Thoracic aorta endothelial cell (primary cell): ENCODE data around the genes PBX1 and LRRC52.

DNA sequence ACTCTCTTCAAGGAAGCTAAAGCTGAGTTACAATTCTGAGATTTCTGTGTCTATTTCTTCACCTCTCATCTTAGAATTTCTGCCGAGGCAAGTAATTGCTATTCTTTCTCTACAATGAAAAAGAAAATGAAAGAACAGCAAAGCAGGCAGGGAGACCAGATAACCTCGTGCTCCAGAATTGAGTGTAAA is 5.6 kb upstream of the DDR2 start:
- CAGE, long polyA plus RNA: no peak

GRCh38 chr1:164558983-164560147 is at the start of gene PBX1:
PBX1 (plus strand) TSS chr1:164559184.
- CAGE, long polyA plus RNA: no peak

GRCh38 chr1:164610518-164610962 is 51.6 kb downstream of the PBX1 start:
- CAGE, long polyA plus RNA: no peak

DNA sequence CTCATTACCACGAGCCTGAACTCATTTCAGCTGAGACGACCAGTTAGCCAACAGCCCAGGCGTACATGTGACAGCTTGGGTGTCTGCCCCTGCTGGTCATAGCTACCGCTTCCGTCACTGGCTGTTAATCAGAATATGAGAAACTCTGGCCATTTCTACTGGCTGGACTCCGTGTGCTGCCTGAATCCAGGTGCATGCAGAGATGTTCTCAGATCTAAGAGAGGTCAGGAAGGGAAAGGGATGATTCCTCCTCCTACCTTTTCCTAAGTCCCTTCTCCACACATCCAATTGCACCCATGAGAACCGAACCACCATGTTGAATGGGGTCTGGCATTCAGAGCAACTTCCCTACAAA is 144.5 kb downstream of the PBX1 start:
- CAGE, long polyA plus RNA: no peak

DNA sequence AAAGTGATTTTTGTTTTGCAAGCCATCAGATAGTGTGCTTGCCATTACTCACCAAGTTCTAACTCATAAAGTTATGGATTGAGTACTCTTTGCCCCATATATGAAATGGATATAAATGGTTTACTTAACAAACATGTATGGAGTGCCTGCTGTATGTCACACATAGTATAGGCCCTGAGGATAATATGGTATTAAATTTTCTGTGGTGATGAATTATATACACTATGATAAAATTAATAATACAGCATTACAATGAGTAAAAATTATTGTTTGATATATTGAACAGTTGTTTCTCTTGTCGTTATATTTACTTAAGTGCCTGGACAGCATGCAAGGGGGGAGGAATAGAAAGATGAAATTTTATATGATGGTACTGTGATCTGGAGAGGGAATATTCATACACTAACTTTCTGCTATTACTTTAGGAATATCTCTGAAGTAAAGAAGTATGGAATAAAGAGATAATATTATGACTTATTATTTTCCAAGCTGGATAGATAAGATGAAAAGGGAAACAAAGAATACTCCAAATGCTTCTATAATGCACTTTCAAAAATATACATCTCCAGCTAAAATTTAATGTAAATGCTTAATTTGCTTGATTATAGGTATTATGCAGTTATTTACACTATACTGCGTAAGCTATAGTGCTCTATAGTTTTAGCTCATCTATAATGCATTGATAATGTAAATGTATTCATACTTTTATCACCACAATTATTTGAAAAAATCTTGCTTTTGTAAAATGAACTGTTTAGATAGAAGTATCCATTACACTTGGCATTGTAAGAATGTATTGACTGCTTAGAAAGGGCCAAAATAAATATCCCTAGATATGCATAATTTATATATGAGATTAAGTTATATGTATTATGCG is 175.7 kb downstream of the PBX1 start:
- CAGE, long polyA plus RNA: no peak

DNA sequence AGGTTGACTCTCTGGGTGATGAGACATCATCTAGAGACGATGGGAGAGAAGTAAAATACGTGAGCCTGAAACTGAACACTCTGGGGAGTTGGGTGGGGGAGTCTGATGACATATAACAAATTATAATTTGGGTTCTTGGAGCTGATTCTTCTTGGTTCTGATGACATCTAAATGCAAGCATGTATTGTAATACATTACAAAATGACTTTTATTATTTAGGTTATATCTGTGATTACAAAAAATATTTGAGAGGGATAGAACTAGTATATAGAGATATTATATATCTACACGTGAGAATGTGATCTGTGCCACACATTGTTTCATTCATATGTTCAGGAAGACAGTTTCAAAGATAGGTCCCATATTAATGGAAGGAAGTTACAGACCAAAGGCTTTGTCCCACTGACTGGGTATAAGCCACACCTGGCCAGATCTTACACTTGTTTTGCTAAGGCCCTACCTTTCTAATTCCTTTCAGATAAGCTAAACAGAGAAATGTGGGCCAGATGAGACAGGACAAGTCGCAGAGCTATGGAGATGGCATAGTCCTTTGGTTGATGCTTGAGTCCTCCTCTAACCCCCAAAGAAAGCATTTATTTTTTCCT is 259.0 kb downstream of the PBX1 start:
- CAGE, long polyA plus RNA: no peak

GRCh38 chr1:165436901-165437272 is 8.0 kb downstream of the RXRG start:
- CAGE, long polyA plus RNA: no peak

GRCh38 chr1:165543713-165544536 is at the start of gene LRRC52:
LRRC52 (plus strand) TSS chr1:165544000.
- CAGE, long polyA plus RNA: no peak

DNA sequence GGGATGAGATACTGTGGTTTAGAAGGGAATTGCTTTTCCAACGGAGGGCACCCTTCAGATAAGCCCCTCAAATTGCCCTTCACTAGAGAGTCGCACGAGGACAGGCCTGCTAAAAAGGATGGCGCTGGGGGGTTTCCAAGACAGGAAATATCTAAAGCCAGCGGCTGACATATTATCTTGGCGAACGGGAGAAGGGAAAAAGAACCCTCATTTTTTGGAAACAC is 527 bp upstream of the UCK2 start:
- CAGE, long polyA plus RNA: no peak

DNA sequence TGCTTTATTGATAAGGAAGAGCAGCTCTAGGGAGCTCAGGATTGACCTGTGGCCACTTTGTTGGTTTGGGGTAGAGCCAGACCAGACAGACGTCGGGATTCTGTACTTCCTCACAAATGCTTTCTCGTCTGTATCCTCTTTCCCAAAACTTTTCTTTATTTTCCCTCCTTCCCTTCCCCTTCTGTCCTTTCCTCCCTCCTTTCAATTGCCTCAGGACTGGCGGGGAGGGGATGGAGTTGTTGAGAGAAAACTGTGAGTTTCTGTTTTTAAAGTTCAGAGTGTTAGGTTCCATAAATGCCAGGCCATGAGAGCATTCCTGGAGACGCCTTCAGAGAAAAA is 68.1 kb downstream of the UCK2 start:
- CAGE, long polyA plus RNA: no peak

DNA sequence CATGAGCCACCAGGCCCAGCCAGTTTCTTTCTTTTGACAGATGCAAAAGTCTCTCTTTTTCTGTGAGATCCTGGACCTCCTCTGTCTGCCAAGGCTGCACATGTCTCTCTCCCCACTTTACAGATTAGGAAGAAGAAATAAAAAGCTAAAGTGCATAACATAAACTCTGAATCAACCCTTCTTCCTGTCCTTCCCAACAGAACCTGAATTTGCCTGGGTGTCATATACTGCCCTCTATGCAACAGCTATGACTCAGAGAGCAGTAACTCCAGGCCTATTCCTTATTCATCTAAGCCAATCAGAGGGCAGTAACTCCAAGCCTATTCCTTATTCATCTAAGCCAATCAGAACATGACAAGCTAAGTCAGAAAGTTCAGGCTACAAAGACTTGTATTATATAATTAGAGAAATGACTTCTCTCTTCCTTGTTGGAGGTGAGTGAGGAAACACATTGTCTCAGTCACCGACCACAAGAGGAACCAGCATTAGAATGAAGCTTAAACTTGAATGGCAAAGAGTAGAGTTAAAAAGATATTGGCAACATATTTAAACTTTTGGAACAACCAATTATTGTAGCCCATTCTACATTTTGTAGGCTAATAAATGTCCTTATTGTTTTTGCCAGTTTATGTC is 26.2 kb upstream of the TADA1 start:
- CAGE, long polyA plus RNA: no peak

- CAGE, long polyA plus RNA: no peak
These were observed 6.8 kb downstream of the GPA33 start for GRCh38 chr1:167083290-167083904.

DNA sequence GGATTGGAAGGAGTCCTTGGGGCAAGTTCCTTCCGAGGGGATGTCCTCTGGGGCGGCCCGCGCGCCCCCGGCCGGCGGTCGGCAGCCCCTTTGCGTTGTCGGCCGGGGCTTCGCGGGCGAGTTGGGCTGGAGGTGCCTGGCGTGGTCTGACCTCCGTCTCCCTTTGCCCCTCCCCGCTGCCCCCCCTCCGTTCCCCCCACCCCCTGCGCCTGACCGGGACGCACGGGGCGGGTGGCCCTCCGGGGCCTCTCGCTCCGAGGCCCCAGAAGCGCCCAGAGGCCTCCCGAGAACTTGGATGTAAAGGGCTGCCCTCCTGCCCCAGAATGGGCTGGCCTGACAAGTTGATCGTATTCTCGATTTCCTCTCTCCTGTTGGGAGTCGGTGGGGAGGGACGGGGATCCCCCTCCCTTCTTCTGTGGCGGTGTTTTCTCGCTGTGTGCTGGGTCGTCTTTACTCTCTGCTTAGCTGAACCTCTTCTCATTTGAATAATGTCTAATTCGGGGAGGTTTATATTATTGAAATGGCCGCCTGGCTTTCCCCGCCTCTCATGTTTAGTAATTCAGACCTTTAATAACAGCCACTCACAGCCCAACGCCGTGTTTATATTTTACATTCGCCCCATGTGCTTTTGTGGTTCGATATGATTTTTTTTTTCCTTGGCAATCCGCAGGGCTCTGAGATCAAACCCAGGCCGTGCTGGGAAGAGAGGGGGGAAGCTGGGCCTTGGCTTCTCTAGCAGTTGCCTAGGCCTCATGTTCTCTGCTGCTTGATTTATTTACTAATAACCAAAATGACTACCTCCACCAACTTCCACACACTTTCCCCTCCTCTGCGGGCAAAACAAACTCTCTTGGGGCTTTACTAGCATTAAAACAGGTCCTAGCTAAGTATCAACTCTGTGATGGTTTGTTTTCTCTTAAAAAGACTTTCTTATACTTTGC is 1.4 kb downstream of the POU2F1 start:
- CAGE, long polyA plus RNA: no peak

GRCh38 chr1:167249061-167249978 is 28.6 kb downstream of the POU2F1 start:
- CAGE, long polyA plus RNA: no peak

- CAGE, long polyA plus RNA: no peak
These were observed 34.6 kb downstream of the POU2F1 start for GRCh38 chr1:167255075-167255832.

- CAGE, long polyA plus RNA: no peak
These were observed 40.5 kb downstream of the POU2F1 start for GRCh38 chr1:167261144-167261547.

DNA sequence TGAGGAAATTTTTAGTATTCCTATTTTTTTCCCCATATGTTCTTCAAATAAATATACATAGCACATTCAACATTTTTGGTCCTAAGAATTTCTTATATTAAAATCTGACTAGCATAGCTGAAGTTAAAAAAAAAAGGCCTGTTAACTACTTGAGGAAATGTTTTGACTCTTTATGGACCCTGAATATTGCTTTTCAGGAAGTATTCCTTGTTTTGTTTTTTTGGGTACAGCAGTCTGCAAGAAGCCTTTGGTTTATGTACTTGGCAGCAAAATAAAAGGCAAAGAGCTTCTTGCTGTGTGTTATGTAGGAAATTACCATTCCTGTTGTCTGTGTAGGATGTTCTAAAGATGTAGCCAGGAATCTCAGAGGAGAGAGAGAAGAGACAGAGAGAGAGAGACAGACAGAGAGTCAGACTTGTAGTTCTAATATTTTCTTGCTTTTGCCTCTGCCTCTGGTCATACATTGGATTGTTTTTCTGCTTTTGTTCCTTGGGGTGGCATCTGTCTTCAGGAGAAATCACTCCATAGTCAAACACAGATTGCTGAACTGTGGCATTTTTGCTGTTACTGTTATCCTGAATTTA is 49.6 kb downstream of the POU2F1 start:
- CAGE, long polyA plus RNA: no peak

DNA sequence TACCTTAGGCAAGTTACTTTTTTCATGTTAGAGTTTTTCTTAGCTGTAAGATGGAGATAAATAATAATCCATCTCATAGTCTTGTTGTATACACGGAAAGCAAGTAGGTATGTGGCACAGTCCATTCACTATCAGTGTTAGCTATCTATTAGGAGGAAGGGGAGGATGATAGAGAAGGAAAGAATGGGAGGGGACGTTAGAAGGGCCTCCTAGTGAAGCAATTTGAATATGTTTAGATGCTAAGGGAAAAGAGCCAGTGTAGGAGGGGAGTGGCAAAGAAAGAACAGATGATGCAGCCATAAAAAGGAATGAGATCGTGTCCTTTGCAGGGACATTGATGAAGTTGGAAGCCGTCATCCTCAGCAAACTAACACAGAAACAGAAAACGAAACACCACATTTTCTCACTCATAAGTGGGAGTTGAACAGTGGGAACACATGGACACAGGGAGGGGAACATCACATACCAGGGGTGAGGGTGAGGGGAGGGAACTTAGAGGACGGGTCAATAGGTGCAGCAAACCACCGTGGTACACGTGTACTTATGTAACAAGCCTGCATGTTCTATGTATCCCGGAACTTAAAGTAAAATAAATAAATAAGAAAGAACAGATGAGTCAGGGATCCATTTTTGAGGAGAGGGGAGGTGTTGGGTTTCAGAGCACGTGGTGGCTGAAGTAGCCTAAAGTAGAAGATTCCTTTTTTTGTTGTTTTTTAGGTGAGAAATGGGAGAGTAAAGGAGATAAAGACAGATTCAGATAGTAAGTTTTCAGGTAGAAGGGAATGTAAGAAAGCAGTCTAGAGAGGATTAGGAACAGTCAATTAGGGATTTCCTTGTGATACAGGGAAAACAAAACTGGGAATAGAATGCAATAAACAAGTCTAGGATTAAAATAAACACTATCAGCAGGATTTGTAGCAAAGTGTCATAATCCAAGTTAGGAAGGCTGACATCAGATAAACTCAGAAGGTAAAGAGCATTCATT is 124.2 kb downstream of the POU2F1 start:
- CAGE, long polyA plus RNA: no peak

DNA sequence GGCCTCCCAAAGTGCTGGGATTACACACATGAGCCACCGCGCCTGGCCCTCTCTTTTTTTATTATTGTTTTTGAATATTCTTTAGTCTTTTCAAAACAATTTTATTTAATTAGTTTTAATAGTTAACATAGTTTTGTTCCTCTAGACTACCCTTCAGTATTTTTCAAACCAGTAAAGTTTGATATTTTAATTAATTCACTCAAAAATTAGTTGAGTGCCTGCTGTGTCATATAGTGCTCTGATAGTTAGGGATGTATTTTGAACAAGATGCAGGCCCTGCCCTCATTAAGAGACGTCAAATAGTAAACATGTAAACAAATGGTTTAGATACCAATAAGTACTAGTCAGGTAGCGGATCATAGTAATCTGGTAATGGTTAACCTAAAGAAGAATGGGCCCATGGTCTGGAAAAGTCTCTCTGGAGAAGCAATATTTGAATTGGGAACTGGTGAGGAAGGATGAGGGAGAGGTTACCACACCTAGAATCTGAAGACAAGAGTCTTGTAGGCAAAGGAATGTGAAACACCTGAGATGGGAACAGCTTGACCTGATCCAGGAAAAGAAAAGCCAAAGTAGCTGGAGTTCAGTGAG is 136.4 kb downstream of the CD247 start:
- CAGE, long polyA plus RNA: no peak

- CAGE, long polyA plus RNA: no peak
These were observed 120.4 kb downstream of the CD247 start for GRCh38 chr1:167397793-167398403.